ENCODE measurements around a stretch of chr1.

GRCh38 chr1:226679678-226680721 is 59.1 kb downstream of the ITPKB start:
- PRO-cap: unidirectional peak, minus-strand start at chr1:226680200

DNA sequence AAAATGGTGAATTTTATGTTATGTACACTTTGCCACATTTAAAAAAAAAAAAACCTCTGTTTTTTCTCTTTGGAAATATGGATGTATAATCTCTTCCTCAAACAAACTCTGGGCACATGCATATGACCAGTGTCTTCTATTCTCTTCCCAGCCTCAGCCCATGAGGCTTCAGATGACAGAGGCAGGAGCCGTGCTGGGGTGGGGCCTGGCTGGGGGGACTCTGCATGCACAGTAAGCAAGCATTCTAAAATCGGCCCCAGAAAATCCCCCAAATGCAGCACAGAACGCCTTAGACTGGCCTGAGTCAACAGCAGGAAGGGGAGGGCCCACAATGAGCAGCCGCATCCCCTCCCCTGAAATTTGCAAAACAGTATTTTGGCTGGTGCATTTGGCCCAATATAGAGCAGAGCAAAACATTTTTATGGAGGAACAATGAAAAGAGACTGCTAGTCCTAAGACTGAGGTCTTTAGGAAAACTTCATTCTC is 47.8 kb downstream of the ITPKB start:
- PRO-cap: no peak

DNA sequence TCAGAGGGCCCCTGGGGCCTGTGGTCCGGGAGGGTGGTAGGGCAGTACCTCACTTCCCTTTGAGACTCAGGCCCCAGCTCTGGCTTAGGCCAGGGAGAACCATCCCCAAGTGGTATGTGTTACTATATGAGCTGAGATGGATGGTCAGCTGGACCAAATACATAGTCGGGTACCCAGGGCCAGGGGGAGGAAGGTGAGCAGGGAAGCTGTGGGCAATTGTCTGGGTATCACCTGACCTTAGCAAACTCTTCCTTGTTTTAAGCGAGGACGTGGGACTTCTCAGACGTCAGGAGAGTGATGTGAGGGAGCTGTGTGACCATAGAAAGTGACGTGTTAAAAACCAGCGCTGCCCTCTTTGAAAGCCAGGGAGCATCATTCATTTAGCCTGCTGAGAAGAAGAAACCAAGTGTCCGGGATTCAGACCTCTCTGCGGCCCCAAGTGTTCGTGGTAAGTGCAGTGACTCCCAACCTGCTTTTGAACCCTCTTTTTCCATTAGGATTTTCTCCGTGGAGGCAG is 4.7 kb downstream of the PSEN2 start:
- PRO-cap: no peak

- PRO-cap: no peak
Measured at GRCh38 chr1:226882743-226883507, 12.5 kb downstream of the PSEN2 start.

DNA sequence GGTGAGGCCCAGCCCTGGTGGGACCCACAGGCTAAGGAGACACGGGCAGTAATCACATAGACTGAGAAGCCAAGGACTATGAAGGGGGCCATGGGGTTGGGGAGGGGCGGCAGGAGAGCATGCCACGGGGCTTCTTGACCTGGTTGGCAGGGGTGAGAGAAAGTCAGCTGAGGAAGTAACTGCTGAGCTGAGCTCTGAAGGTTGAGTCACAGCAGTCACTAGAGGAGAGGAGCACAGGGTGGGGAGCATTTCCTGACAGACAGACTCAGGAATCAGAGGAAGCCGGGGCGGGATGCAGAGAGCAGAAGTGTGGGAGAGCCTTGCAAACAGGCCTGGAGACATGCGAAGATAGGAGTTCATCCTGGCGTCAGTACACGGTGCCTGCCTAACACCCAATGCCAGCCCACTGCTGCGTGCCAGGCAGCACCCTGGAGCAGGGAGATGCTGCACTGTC is 21.7 kb downstream of the PSEN2 start:
- PRO-cap: no peak

GRCh38 chr1:226974451-226975009 is 34.4 kb downstream of the COQ8A start:
- PRO-cap: no peak

DNA sequence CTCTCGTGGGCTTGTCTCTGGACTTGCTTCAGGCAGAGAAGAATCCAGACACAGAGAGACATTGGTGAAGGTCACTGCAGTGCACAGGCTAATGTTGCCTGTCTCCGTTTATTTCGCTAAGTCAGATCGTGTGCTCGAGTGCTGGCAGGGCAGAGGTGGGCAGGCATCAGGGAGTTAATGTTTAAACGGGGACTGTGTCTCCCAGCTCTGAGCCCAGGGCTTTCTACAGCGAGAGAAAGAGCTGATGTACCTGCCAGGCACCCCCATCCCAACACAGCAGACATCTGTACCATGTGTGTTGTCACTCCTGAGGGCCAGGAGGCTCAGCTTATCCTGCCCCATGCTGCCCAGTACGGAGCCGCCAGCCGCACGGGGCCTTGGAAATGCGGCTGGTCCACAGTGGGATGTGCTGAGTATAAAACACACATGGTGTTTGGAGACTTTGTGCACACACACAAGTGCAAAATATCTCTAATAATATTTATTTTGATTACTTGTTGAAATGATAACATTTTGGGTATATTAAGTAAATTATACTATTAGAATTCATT is 35.0 kb downstream of the COQ8A start:
- PRO-cap: no peak

GRCh38 chr1:226979264-226980181 is 39.4 kb downstream of the COQ8A start:
- PRO-cap: no peak

DNA sequence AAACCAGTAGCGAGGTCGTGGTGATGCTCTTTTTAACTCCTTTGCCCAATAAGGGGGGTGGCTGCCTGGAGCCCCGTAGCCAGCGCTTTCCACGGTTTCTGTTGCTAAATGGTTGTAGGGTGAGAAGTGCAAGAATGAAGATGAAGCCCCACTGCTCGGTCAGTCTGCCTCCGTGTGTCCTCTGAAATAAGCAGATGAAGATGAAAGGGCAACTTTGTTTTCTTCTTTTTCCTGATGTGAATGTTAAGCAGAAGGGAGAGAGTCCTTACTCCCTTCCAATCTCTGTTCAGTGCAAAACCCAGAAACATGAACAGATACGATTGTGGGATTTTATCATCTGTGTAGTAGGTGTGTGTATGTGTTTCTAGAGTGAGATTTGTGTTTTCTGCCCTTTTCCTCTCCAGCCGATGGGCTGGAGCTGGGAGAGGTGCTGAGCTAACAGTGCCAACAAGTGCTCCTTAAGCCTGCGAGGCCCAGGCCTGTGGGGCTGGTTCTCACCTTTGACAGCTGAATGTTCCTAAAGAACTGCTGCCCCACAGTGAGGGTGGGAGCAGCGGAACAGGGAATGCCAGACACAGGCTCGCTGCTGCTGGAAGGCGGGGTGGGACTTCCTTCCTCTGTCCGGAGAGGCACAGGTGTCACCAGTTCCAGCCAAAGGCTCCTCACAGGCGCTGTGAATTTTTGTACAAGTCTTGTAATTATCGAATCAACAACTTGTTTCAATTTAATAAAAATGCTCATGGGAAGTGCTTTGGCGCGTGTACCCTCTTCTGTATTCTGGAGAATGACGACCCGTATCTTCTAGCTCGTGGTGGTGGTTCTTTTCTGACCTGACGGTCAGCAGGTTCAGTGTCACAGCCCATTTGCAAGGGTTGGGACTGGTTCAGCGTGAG is 46.9 kb downstream of the COQ8A start:
- PRO-cap: no peak

DNA sequence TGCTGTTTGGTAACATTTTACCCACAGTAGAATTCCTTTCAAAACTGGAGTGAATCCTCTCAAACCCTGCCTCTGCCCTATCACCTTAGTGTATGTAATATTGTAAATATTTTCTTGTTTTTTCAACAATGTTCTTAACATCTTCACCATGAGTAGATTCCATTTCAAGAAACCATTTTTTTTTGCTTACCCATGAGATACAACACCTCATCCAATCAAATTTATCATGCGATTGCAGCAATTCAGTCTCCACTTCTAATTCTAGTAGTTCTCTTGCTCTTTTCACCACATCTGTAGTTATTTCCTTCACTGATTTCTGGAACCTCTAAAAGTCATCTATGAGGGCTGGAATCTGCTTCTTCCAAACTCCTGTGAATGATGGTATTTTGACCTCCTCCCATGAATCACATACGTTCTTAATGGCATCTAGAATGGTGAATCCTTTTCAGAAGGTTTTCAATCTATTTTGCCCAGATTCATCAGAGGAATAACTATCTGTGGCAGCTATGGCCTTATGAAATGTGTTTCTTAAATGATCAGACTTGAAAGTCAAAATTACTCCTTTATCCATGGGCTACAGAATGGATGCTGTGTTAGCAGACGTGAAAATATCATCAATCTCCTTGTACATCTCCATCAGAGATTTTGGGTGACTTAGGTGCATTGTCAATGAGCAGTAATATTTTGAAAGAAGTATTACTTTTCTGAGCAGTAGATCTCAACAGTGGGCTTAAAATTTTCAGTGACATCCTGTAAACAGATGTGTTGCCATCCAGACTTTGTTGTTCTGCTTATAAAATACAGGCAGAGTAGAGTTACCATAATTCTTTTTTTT is 79.2 kb downstream of the COQ8A start:
- PRO-cap: no peak

DNA sequence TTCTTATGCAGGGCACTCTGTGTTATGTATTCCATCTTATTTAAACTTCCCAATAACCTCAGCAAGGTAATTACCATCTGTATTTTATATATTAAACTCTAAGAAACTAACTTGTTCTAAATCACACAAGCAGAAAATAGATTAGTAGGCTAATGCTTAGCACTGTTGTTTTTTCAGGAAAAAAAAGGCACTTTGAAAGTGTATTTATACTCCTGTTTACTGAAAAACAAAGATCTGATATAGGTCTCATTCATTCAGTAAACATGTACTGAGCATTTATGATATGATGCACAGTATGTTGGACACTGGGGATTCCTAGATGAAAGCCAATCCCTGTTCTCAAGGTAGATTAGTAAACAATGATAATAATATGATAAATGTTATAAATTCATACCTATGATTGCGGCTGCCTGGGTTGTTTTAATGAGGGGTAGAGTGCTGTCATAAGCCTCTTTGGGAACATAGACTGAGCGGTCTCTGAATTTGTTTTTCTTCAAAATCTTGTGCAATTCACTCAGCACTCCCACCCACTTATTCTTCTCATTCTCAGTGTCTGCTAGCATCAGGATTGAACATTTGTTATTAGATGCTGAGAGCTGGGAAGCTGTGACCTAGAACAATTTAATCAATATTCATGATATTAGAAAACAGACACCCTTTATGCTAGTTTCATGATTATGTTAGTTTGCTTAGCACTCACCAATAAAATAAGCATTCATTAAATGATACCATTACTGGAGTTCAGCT is 91.0 kb downstream of the COQ8A start:
- PRO-cap: no peak

GRCh38 chr1:227037088-227038068 is 97.3 kb downstream of the COQ8A start:
- PRO-cap: no peak

DNA sequence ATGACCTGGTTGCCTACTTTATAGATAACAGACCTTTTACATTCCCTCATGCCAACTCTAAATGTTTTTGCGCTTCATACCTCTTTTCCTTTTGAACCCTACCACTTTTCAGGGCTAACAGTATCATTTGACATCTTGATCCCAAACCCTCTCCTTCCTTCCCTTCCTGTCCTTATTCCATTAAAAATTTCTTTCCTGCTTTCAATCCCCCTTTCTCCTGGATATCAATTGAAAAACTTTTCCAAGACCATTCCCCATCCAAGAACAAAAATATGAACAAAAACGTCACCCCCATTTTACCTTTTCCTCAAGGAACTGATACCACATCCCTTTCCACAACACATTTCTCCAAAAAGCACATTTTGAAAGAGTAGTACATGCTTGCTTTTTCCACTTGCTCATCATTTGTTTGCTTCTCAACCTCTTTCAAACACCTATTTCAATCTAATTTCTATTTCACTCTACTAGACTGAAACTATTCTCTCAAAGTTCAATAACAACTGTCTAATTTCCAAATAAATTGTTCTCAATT is 97.6 kb downstream of the CDC42BPA start:
- PRO-cap: no peak

DNA sequence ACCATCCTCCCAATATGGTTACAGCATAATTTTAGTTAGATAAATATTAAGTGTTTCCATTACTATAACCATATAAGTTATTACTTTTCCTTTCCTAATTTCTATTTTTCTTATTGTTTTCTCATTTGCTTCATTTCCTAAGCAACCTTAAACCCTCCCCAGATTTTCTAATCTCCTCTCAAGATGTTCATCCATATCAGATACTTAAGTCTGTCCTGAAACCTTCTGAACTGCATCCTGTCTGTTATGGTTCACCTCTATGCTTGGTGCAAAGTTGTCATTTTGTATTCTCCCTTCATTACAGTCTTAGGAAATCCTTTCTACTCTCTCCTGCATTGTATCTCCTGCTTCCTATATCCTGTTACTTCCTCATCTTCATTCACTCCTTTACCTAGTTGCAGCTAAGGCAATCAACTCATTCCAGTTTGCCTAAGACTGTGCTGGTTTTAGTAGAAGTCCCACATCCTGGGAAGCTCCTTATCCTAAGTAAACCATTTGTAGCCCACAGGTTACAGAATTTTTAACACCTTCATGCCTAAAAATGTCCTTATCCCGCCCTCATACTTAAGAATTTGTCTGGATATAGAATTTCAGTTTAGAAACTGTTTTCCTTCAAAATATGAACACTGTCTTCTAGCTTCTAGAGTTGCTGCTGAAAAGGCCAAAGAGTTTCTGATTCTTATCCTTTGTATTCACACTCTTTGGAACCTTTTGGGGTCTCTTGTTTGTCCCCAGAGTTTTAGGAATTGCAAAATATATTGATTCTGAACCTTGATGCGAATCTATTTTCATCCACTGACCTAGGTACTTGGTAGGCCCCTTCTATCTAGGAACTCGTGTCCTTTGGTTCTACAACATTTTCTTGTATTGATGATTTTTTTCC is 16.2 kb downstream of the CDC42BPA start:
- PRO-cap: no peak

GRCh38 chr1:227311605-227312305 is 6.5 kb downstream of the CDC42BPA start:
- PRO-cap: no peak

- PRO-cap: no peak
Measured at GRCh38 chr1:227787801-227789076, 27.2 kb upstream of the PRSS38 start.

DNA sequence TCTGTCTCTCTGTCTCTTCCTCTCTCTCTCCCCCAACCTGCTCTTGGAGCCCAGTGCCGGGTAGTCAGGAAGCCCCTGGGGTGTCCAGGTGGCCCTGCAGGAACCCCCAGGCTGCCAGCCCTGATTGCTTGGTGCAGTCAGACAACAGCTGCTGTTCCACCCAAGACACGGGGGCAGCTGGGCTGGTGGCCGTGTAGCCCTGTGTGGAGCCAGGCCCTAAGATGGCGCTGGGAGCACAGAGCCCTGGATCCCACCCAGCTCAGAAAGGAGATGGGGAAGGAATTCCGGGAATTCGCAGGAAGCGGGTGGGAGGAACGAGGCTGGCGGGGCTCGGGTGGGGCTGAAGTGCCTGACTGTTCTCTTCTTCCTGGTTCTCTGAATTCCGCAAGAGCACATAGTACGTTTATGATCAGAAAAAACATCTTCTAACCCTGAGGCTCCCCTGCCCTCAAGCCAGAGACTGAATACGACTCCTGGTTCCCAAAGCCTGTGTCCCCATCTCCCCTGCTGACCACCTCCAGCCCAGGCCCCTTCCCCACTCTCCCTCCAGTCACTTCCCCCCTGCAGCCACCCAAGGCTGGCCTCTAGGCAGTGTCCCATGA is 55.1 kb downstream of the WNT9A start:
- PRO-cap: no peak

GRCh38 chr1:228001762-228002115 is 5.1 kb upstream of the WNT3A start:
- PRO-cap: no peak

DNA sequence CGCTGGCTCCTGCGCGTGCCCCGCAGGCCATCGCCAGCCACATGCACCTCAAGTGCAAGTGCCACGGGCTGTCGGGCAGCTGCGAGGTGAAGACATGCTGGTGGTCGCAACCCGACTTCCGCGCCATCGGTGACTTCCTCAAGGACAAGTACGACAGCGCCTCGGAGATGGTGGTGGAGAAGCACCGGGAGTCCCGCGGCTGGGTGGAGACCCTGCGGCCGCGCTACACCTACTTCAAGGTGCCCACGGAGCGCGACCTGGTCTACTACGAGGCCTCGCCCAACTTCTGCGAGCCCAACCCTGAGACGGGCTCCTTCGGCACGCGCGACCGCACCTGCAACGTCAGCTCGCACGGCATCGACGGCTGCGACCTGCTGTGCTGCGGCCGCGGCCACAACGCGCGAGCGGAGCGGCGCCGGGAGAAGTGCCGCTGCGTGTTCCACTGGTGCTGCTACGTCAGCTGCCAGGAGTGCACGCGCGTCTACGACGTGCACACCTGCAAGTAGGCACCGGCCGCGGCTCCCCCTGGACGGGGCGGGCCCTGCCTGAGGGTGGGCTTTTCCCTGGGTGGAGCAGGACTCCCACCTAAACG is 23.5 kb upstream of the ARF1 start:
- PRO-cap: no peak

DNA sequence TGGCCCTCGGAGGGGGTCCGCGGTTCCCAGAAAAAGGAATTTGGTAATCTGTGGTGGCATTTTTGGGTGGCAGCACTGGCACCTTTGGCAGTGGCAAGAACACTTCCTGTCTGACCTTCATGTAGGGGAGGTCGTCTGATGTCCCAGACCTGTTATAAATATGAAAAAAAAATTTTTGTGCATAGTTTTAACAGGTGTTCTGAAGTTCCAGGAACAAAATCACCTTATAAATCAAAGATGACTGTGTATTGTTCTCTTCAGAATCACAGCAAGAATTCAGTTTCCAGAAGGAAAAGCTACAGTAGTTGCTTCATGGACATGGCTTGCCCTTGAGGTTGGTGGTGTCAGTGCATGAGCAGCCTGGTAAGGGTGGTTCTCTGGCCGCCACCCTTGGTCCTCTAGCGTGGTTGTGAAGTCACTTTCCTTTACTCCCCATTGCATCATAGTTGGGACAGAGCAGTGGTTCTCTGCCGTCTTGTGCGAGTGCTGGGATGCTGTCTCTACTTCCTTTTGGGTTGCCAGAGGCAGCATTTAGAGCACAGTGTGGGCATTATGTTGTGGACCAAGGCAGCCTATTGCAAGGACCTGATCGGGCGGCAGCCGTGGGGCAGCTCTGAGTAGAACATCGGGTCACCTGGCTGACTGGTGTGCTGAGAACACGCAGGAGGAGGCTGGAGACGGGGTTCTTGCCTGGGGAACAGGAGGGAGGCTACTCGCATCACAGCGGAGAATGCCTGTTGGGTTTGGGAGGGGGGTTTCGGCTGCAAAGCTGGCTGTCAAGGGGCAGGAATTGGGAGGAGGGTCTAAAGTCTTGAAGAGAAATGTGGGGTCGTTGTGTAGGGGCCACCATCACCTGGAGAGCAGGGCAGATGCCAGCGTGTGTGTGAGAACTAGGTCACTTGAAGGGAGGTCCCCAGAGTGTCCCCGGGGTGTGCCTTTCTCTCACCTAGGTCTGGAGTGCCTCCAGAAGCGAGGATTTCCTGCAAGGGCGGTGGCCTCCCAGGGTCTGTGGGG is 6.2 kb downstream of the ARF1 start:
- PRO-cap: no peak

Measured in SP-49 (cell line).